PC-3 (cell line): ENCODE measurements around the genes FZD4, MED17 and ANKRD49.

GRCh38 chr11:86941048-86941915, 13.9 kb downstream of the FZD4 start:
- RAMPAGE, long total RNA, result no peak

DNA sequence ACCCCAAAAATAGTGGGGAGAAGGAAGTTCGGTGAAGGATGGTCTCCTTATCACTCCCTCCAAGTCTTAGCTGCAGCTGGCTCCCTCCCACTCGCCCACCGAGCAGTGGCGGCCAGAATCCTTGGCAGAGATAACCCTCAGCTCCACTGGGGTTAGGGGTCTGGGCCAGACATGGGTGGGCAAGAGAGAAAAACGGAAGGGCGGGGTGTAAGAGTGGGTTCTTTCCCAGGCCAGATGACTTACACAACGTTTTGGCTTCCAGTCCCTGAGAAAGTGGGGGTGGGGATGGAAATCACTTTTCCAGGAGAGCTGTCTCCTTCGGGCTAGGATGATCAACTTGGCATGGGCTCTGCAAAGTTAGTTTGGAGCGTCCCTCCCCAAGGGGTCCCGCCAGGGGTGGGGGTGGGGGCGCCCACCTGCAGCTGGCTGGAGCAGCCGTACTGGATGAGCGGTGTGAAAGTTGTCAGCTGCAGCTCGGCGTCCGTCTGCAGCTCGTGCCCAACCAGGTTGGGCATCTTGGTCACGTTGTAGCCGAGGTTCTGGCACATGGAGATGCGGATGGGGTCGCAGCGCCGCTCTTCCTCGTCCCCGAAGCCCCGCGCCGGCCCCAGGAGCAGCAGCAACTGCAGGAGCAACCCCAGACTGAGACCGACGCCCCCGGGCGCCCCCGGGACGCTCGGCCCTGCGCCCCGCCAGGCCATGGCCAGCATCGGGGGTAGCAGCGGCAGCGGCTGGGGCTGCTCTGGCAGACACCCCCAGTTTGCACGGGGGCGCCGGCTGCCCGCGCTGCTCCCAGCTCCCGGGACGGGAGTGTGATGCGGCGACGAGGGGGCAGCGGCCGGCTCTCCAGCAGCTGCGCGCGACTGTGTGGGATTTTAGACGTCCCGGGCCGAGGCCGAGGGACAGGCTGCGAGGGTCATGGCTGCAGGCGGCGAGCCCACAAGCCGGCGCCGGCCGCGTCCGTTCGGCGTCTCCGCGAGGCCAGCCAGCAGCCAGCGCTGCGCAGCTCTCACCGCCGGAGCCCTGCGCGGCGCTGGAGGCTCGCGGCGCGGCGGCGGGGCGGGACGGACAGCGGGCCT, at the start of gene FZD4:
TSS of gene FZD4 (minus strand) at position 1,011 of the 1,079 bp plus-strand sequence.
- RAMPAGE, long total RNA, result no peak

DNA sequence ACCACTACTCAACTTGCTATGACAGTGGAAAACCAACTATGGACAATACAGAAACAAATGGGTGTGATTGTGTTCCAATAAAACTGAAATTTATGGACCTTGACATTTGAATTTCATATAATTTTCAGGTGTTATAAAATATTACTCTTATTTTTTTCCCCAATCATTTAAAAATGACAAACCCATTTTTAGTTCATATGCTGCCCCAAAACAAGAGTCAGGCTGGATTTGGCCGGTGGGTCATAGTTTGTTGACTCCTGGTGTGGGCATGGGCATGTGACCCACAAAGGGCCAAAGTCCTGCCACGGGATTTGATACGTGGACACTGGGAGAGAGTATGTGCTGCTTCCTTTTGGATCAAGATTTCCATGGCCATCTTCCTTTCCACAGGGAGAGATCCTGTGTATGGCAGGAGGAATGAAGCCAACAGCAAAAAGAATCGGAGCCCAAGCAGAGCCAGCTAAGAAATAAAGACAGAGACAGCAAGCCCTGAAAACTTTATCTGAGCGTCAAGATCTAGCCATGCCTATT, 26.9 kb upstream of the FZD4 start:
- RAMPAGE, long total RNA, result no peak

DNA sequence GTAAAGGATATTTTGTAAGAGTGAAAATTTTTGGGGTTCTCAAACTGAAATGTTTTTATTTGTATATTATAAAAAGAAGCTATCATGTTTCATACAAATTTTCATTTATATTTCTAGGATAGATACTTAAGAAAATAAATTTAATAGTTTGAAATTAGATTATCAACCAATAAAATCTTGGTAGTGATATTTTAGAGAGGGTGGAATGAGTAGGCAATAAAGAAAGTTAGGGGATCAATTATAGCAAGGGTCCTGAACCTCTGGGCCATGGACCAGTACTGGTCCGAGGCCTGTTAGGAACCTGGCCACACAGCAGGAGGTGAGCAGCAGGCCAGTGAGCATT, 265.1 kb downstream of the TMEM135 start:
- RAMPAGE, long total RNA, result no peak

- RAMPAGE, long total RNA, result no peak
These were observed 292.7 kb downstream of the TMEM135 start for GRCh38 chr11:87330275-87330918.

GRCh38 chr11:90167684-90168164, 33.3 kb downstream of the NAALAD2 start:
- RAMPAGE, long total RNA, result no peak

DNA sequence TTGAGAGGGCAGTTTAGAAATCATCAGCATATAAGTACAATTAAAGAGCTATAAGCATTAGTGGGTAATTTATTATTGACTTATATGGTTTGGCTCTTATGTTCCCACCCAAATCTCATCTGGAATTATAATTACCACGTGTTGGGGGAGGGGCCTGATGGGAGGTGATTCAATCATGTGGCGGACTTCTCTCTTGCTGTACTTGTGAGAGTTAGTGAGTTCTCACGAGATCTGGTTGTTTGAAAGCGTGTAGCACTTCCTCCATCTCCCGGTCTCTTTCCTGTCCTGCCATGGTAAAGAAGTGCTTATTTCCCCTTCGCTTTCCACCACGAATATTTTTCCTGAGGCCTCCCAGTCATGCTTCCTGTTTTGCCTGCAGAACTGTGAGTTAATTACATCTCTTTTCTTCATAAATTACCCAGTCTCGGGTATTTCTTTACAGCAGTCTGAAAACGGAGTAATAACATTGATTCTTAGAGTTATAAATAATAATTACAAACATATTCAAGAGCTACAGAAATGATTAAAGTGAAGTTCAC, 28.2 kb upstream of the CHORDC1 start:
- RAMPAGE, long total RNA, result no peak

DNA sequence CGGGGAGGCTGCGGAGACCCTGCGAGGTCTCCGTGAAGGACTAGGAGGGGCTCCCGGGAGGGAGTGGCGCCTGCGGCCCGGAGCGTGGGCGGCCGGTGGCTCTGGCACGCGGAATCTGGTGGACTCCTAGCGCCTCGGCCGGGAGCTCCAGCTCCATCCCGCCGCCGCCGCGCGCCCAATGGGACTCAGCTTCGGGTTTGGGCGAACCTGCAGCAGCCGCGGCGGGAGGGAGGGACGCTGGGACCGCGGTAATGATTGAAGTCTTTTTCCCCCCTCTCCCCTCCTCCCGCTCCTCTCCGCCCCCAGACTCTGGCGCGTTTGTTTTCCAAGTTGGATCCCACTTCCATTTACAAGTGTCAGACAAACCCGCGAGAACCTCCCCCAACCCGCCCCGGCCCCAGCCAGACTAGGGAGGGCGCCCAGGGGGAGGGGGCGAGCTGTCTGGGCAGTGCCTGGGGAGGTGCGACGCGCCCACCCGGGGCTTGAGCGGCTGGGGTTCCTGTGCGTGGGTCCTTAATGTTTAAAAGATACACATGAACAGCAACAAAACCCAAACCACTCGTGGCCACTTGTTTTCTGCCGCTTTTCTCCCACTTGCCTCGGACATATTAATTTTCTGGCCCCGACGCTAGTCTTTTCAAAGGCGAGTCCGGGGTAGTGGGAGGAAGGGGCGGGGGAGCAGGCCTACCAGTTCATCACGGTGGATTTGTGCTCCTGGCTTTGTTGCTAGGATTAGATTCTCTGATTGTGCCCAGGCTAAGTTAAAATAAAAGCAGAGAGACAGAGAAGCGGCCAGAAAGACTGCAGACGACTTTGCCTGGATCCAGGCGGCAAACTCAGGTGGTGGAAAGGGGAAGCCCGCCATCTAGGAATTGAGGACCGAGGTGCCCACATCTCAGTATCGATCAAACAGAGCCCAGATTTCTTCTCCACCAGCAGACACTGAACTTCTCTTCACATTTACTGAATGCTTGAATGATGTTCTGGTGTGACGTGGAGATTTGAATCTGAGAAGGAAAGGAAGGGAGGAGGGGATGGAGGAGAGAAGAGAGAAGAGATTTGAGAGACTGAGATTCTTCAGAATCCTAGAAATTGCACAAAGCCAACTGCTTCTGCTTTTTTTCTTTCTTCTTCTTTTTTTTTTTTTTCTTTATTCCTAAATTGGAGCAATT, 2.4 kb downstream of the FAT3 start:
- RAMPAGE, long total RNA, result no peak

DNA sequence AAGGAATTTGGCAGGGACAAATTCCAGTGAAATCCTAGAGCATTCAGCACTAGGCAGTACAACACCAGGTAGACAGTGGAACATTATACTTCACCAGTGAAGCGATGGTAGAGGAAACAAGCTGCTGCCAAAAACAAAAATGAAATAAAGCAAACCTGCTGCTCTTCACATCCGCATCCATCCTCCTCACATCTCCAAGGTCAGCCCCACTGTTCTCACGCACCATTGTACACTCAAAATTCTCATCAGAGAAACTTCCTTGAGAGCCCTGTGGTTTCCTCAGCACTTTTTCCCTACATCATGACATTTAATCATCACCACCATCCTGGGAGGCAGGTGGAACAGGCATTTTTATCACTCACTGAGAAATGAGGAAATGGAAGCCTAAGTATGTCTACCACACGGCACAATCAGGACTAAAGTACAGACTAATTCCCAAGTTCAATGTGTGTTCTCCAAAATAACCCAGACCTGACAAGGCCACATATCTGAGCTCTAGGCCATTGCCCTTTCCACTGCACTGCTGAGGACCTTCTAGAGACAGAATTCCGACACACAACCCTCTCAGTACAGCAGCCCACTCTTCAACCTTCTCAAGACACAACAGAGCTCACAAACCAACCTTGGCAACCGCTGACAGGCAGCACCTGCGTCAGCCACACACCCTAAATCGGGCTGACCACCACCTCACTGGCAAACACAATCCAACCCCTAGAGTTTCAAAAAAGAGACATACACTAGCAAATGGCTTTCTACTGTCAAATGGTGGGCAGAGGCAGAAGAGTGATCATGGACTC, 16.6 kb downstream of the SMCO4 start:
- RAMPAGE, long total RNA, result no peak

- RAMPAGE, long total RNA, result no peak
These were observed 1.5 kb downstream of the SMCO4 start for GRCh38 chr11:93541737-93541952.

DNA sequence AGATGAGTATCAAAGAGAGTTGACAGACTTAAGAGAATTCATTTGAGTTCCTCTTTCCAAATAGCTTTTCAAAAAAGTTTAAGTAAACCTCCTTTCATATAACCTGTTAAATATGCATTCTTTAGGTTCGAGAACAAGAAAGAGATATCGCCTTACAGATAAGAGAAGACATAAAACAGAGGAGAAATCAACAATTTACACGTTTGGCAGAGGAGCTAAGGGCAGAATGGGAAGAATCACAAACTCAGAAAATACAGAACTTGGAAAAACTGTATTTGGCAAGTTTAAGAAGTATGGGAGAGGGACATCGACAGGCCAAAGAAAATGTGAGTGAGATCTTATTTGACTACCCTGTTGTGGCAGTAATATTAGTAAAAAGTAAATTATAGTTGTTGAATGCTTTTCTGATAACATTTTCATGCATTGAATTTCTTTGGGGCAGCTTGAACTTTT, 6.0 kb downstream of the CEP295 start:
- RAMPAGE, long total RNA, result no peak

DNA sequence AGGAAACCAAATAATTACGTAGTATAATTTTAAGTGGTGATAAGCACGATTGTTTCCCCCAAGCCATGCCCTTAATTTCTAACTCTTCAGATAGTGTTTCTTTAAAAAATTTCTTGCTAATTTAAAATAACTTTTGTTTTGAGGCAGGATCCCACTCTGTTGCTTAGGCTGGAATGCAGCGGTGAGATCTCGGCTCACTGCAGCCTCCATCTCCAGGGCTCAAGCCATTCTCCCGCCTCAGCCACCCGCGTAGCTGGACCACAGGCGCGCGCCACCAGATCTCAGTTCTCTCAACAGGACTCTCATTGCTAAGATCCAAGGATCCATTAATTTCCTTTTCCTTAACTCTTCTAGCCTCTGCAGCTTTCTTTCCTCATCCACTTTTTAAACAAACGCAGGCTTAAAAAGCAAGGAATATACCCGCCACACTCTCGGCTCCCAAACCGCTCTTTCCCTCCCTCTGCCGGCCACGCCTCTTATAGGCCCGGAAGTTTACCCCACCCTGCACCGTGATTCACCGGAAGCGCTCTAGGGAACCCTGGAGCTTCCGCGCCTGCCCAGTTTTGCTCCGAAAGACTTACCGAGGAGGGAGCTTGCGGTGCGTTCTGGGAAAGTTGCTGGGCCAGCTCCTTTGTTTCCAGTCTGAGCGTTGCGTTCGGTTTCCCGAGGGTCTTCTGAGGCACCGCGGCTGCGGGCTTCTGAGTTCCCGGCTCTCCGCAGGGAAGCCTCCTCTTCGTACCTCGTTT, at the start of gene MED17:
TSS of gene MED17 (plus strand) at position 560 of the 746 bp plus-strand sequence.
- RAMPAGE, long total RNA, result no peak

- RAMPAGE, long total RNA, result no peak
These were observed 429 bp upstream of the PANX1 start for GRCh38 chr11:94128160-94128664.

GRCh38 chr11:94129804-94130022, 1.1 kb downstream of the PANX1 start:
- RAMPAGE, long total RNA, result no peak

DNA sequence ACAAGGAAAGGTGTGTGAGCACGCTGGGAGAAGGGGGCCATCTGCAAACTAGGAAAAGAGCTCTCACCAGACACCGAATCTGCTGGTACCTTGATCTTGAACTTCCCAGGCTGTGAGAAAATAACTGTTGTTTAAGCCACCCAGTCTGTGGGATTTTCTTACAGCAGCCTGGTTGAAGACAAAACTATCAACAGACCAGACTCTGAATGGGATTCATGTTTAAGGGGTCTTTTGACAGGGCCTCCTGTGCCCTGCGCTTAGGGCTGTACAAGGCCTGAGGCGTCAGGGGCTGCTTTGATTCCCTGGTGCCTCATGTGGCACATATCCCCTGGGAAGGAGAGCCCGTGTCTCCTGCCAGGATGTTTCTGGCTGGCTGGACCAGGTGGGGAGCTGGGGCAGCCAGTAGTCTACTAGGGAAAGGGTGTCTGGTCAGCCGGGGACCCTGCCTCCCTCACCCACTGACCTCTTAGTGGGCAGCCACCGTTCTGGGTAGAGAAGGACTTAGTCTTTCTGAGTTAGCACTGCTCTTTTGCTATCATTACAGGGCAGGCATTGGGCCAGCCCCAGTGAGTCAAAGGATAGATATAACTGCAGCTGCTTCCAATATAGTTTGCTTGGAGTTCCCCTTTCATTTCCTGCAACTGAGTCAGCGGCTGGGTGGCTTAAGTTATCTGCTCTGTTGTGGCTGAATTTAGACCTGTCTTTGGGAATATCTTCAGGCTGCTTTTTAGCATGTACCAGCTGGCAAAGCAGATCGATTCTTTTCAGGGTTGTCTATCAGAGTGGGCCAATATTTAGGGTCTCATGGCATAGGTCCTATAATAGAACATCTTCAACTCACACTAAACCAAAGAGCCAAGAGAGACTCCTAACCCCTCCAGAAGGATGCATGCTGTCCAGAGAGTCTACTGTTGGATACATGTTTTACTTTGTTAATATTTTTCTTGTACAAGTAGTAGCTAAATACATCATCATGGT, 6.4 kb downstream of the PANX1 start:
- RAMPAGE, long total RNA, result no peak

- RAMPAGE, long total RNA, result no peak
These were observed 24.6 kb downstream of the PANX1 start for GRCh38 chr11:94153044-94153813.

DNA sequence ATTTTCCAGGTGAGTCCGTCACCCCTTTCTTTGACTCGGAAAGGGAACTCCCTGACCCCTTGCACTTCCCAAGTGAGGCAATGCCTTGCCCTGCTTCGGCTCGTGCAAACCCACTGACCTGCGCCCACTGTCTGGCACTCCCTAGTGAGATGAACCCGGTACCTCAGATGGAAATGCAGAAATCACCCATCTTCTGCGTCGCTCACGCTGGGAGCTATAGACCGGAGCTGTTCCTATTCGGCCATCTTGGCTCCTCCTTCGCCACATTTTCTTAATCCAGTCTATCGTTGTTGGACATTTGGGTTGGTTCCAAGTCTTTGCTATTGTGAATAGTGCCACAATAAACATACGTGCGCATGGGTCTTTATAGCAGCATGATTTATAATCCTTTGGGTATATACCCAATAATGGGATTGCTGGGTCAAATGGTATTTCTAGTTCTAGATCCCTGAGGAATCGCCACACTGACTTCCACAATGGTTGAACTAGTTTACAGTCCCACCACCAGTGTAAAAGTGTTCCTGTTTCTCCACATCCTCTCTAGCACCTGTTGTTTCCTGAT, 66.0 kb upstream of the IZUMO1R start:
- RAMPAGE, long total RNA, result no peak

GRCh38 chr11:94493339-94494554, at the start of gene ANKRD49:
ANKRD49 (plus strand) TSS chr11:94493984.
- RAMPAGE, long total RNA, result start-site peak on the plus strand at chr11:94493975-94494012, 72 and 54 reads in 2 replicates

GRCh38 chr11:94539257-94539833, 4.4 kb upstream of the FUT4 start:
- RAMPAGE, long total RNA, result no peak

DNA sequence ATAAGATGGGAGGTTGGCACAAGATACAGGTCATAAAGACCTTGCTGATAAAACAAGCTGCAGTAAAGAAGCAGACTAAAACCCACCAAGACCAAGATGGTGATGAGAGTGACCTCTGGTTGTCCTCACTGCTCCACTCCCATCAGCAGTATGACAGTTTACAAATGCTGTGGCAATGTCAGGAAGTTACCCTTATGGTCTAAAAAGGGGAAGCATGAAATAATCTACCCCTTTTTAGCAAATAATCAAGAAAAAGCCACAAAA, 8.8 kb upstream of the PIWIL4 start:
- RAMPAGE, long total RNA, result no peak